ENCODE data around the genes HOXB3 and PRAC1.

GRCh38 chr17:48568328-48569224 lies 9.6 kb downstream of the HOXB4 start:
- RRBS = no CpG with 5 or more reads among the region's 34 CpGs

DNA sequence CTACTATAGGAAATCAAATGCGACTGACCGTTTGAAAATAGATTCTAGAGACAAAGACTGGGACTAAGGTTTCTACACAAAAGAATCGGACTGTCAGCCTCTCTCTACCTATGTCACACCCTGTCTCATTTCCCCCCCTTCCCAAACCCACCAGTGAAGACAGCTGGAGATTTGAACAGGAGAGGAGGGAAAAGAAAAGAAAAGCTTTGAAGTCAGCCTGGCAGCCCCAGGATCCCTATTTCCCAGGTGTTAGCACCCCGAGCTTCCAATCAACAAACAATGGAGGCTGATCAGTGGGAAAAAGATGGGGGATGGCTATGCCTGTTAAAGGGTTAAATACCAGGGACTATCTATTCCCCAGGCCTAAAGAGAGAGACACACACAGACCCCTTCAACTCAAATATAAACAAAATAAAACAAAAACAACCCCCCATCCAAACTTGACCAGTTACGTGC lies 8.2 kb downstream of the HOXB4 start:
- RRBS = no CpG with 5 or more reads among the region's 5 CpGs

- RRBS = 12% methylated on average over 4 of the region's 7 CpGs
These were observed 7.9 kb downstream of the HOXB4 start for GRCh38 chr17:48570342-48570560.

DNA sequence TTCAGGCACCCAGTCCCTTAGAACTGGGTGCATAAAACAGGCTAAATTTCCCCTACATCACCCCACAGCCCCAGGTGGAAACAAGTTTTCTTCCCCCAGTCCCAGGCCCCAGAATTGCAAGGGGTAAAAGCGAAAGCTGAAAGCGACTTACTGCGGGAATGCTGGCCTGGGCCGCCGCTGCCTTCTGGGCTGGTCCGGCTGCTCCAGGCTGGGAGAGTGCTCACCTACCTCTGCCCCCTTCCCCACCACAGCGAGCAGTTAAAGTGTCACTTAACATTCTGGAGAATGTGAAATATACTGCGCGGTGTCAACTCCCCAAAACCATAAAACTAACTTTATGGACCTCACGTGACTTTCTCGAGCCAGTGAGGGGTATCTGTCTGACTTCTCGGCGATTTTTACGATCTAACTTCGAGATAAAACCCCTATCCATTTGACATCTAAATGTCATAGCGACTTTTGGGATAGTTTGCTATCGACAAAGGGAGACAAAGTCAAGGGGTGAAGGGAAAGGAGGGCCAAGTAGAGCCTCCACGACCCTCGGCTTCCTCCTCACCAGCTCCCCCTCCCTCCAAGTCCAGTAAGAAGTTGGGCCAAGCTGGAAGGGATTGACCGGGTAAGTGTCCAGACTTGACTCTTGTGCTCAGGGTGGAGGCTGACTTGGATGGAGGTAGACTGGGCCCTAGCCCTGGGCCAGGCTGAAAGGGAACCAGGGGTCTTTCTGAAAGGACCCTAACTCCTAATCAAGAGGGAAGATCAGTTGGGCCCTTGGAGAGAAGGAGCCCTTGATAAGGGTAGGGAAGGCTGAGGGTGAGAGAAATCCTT lies at the start of gene HOXB3:
Gene HOXB3, minus strand, starts transcription at position 268 of the 825 bp plus-strand sequence.
- RRBS = no CpG with 5 or more reads among the region's 20 CpGs

DNA sequence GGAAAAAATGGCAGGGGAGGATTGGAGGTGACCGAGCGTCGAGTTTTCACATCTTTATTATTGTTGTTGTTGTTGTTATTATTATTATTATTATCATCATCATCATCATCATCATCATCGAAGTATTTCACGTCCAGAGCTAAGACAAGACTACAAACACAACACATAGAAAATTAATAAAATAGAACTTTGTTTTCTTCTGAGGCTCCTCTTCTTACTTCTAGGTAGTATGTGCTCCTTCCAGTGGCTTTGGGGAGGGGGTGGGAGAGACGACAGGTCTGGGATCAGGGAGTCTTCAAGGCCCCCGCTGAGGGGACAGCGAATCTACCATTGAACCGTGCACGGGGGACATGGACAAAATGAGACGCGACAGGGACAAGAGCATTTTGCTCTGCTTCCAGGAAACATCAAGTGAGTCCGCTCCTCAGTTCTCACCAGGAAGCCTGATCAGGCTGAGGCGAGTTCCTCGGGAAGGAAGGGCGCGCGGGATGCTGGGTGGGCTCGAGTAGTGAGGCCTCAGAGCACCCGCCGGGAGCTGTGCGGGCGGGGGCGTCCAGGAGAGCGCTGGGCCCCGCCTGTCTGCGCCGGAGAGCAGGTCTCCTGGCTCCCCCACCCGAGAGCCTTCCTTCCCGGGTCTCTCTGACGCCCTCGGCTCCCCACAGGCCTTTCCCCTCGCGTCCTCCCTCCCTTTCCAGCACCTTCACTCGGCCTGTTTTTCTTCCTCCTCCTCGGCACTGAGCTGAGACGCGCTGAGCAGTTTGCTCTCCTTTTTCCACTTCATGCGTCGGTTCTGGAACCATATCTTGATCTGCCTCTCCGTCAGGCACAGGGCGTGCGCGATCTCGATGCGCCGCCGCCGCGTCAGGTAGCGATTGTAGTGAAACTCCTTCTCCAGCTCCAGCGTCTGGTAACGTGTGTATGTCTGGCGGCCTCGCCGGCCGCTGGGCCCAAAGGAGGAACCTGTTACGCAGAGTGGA lies 2.4 kb upstream of the HOXB5 start:
- RRBS = 7% methylated on average over 13 of the region's 58 CpGs

DNA sequence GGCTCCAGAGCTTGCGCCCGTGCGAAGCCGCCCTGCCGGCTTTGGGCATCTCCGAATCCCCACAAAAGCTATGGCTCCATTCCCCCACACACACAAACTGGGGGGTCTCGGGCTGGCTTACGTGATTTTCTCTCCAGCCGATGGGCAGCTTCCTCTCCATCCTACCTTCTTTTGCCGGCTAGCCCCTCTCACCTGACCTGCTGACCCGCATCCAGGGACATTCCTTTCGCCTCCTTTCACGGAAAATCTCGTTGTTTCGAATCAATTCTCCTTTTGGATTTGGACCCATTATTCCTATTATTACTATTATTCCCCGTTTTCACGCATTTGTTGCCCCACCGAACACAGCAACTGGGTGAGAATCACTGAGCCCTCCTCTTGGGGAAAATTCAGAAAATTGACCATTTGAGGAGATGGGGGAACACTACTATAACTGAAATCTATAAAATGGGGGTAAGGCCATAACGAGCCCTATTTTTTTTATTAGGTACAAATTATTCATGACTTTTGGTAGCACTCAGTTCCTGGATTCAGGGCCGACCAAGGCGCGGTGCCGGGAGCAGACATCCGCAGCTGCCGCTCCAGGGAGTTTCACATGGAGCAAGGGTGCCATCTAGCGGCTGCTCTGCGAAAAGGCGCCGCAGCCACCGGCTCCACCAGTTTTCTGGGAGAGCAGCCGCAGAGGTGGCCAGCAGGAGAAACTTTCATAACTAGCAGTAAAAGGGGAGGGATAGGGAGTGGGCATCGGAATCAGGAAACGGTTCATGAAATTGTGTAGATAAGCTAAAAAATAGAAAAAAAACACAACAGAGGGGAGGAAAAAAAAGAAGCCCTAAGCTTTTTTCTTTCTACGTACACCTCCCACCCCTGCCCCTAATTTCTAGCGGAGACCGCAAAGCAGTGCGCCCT lies 3.3 kb upstream of the HOXB8 start:
- RRBS = 4% methylated on average over 8 of the region's 37 CpGs

DNA sequence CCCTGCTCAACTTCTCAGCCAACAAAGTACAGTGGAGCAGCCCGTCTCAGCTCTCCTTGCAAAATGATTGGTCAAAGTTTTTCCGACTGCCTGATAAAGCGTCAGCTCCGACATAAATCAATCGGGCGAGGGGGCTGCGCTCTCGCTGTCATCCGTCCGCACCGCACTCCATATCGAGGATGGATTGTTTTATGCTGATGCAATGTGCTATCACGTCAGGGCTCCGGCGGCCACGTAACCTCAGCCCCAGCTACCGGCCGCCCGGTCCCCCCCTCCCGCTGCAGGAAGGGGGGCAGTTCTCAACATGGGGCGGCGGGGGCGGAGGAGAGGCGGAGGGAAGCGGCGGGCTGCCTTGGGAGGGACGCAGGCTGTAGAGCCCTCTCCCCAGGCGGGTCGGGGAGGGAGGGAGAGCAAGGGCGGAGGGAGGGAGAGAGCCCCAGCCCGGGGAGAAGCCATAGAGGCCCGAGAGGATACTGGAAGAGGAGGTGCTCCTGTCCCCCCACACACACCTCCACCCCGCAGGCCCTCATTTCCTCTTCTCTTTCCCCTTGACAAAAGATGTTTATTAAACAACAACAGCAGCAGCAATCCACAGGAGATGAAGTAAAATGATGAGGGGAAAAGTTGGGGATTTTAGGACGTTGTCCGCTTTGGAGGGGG lies 381 bp upstream of the HOXB9 start:
- RRBS = no CpG with 5 or more reads among the region's 35 CpGs

- RRBS = no CpG with 5 or more reads among the region's 6 CpGs
These were observed 2.5 kb upstream of the HOXB9 start for GRCh38 chr17:48628569-48629208.

DNA sequence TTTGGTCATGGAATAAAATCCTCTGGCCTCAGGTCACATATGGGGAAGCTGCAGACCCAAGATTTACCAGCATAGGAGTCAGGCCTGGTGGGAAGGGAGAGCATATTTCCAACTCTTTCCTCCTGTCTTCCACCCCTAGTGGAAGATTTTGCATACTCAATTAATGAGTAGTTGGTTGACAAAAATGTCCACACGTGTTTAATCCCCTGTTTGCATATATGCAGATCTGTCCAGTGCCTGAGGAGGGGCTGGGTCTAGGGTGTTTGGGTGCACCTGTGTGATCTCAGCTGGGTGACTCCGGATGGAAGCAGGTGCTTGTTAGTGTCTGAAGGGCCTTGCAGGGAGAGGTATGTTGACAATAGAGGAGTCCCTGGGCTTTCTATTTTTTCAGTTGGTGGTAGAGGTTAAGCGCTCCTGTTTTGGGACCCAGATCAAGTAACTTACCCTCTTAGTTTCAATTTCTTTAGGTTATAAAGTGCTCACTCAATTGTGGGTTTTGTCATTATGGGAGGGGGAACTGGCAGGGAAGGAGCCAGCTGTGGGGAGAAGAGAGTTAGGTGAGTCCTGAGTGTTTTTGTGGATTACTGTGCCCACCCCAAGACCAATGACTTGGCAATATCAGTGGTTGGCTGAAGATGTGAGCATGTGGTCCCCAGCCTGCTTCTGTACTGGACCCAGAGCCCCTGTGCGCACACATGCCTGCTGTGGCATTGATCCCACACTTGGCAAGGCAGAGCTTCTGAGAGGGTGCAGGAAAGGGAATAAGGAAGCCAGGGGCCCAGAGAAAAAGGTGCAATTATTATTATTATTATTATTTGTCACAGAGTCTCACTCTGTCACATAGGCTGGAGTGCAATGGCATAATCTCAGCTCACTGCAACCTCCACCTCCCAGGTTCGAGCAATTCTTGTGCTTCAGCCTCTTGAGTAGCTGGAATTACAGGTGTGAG lies 1.5 kb downstream of the PRAC1 start:
- RRBS = no CpG with 5 or more reads among the region's 5 CpGs

DNA sequence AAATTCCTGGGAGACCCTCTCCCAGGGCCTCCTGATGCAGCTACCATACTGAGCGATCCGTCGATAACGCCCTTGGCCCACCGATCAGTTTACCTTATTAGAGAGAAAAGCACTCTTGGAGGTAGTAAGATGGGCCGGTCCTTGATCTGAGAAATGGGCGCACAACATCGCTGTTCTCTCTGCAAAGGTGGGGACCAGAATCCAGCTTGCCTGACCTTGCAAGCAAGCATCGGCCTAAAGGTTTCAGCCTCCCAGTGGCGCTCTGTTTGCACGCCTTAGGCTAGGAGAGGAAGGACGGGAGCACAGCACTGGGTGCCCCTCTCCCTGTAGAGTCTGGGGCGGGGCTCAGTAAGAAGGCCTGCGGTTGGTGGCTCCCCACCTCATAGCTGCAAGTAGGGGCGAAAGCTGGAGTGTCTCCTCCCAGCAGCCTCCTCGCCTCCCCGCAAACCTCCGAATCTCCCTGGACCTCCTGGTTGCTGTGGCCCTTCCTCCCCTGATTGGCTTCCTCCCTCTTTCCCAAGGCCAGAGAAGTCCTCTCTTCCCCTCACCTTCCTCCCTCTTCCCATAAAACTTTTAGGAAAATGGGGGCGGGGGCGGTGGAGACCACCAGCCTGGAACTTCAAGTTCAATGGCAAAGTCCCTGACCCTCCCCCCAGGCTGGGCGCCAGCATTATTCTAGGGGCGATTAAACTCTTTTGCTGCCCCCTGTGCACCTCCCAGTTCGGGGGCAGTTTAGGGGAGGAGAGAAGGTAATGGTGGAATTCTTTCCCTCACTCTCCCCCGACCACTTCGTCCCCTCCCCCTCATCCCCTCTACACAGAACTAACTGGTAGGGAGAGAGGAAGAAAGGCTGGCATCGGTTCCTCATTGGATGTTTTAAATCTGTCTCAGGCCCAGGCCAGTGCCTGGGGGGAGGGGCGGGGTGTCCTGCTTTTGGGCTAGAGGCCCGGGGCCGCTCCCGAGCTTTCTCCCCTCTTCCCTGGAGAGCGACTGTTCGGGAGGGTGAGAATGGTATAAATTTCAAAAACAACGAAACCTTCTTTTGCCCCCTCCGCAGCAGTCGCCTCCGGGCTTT lies at the start of gene PRAC1:
Gene PRAC1, minus strand, starts transcription at position 294 of the 1,075 bp plus-strand sequence.
- RRBS = 24% methylated on average over 1 of the region's 36 CpGs

DNA sequence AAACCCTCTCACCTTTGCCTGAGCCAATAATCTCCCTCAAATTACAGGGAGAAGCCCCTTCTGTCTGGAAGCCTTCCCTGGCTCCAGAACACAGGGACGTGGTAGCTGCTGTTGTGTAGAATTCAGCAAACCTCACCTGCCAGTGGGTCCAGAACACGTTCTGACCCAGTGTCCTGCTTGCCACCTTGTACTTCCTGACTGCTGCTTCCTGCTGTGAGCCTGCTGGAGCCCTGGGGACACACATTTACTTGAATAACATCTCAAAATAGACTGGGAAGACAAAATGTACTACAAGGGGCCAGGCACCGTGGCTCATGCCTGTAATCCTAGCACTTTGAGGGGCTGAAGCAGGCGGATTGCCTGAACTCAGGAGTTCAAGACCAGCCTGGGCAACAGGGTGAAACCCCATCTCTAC lies 20.5 kb upstream of the ATP5MC1 start:
- RRBS = no CpG with 5 or more reads among the region's 4 CpGs

DNA sequence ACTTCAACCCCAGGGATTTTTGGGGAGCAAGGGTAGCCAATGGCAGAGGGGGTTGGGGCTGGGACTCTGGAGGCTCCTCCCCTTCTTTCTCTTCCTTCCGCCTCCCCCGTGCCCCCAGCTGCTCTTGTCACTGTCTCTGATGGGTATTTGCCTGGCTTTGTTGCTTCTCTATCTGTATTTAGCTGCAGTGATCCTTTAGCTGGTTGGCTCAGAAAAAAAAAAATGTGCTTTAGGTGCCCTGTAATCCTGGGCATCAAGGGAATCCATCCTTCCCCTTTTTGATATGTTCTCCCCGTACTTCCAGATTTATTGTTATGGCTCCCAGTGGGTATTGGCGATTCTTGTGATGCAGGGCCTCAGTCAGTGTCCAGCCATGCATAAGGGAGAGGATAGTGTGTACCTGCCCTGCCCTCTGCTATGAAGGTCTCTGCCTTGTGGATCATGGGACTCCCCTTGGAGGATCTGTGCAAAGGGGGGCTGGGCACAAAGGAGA lies 16.5 kb downstream of the SNF8 start:
- RRBS = no CpG with 5 or more reads among the region's 4 CpGs

DNA sequence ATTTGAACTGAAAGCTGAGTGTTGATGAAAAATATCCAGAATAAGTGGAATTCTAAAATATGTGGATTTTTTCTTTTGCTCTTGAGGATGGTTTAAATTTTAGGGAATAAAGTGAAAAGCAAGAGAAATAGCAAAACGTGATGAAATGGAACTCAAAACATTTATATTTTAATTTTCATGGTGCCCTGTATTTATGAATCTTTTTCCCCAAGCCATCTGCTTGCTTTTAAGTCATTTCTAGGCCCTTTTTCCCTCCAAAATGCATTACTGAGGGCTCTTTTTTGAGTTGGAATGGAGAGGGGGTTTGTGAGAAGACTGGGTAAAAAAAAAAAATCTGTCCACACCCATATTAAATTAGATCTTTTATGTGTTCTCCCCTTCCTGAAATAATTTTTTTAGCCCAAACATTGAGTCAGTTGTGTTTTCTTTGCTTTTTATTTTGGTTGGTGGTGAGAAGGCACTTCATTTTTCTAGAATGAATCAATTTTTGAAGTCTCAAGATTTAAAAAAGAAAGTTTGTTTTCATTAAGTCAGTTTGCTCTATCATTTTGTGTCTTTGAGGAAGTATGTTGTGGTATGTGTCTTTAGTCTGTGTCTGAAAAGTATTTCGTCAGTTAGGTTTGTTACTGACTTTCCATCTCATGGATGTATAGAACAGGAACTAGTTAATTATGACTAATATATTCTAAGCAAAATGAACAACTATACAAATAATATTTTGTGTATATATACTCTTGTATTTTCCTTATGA lies 3.6 kb downstream of the IGF2BP1 start:
- RRBS = no CpG with 5 or more reads among the region's 2 CpGs

- RRBS = no CpG with 5 or more reads among the region's 7 CpGs
These were observed 8.7 kb downstream of the GNGT2 start for GRCh38 chr17:49201586-49202064.

GRCh38 chr17:49259419-49259713 lies 28.8 kb upstream of the PHOSPHO1 start:
- RRBS = no CpG with 5 or more reads among the region's 6 CpGs

GRCh38 chr17:49369737-49370261 lies 7.7 kb upstream of the ZNF652 start:
- RRBS = no CpG with 5 or more reads among the region's 2 CpGs

GRCh38 chr17:49508117-49508649 lies 13.1 kb downstream of the NGFR start:
- RRBS = no CpG with 5 or more reads among the region's 11 CpGs

DNA sequence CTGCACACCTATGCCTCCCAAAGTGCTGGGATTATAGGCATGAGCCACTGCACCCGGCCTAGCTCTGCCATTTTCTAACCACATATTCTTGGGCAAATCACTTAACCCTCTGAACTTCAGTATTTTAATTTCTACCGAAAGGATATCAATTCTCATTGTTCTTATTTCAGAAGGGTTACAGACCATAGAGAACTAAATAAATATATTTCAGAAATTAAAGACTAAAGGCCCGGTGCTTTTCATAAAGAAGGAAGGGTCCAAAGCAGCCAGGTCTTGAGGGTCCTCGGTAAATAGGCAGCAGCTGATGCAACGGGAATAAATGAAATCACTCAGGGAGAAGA lies 33.4 kb downstream of the NXPH3 start:
- RRBS = no CpG with 5 or more reads among the region's 5 CpGs

DNA sequence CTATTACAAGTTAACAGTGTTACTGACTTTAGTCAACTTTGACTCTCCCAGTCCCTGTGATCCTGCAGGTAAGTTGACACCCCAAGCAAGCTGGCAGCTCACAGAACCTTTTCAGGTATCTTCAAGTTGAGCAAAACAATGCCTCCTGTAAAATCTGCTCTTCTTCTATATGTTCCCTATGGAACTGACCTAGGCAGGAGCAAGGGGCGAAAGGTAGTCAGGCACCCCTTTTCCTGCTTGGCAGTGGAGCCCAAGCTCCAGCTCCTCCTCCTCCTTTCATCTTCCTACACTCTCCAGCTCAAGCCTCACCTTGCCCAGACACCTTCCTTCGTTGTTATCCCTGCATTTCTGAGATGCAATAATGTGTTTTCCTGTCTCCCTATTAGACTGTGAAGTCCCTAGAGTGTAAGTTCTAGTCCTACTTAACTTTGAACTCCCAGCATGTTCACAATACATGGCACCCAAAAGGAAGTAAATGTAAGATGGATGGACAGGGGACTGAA lies 8.6 kb downstream of the SLC35B1 start:
- RRBS = no CpG with 5 or more reads among the region's 2 CpGs

- RRBS = no CpG with 5 or more reads among the region's 13 CpGs
These were observed 15.5 kb upstream of the SLC35B1 start for GRCh38 chr17:49723119-49723868.